ENCODE data around the gene RIMBP2.

- PRO-cap, result bidirectional peak, plus-strand start at chr12:124939227, minus-strand start at chr12:124939231
Observed at GRCh38 chr12:124939048-124939446, 24.6 kb upstream of the UBC start.

DNA sequence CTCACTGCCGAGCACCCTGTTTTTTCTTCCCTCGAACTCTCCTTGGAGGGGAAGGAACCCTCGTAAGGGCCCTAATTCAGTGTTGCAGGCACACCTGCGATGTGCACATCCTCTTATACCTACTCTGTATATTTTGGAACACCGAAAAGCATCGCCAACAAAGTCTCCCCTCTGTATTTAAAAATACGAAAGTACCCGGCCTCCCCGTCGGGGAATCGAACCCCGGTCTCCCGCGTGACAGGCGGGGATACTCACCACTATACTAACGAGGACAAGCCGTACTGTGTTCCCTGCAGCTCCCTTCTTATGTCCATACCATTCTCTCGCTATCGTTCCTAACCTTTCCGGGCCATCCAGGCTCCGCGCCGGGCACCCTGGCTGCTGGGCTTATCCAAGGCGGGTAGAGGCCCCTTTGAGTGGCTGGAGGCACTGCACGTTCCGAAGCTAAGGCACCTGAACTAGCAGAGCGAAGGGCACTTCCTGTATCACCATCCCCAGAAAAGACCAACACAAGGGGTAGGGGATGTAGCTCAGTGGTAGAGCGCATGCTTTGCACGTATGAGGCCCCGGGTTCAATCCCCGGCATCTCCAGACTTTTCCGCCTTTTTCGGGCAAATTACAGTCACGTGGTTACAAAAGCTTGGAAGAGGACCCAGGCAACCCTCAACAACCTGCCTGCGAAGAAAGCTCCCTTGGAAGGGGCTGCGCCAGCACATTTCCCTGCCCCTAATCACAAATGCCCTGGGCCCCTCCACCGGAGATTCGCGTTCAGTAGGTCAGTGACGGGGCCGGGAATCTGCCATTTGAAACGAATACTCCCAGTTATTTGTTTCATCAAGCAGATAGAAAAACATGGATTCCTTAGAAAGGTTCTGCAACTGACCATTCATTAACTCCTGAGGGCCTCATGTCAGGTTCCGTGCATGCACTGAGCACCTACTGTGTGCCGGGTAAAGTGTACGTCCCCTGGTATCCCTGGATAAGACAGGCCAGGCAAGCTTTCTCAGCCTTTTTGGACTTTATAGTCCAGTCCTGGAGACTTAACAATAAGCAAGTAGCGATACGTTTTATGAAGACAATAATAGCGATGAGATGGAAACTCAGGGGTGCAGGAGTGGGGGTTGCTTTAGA is 25.4 kb upstream of the UBC start:
- PRO-cap, result no peak

DNA sequence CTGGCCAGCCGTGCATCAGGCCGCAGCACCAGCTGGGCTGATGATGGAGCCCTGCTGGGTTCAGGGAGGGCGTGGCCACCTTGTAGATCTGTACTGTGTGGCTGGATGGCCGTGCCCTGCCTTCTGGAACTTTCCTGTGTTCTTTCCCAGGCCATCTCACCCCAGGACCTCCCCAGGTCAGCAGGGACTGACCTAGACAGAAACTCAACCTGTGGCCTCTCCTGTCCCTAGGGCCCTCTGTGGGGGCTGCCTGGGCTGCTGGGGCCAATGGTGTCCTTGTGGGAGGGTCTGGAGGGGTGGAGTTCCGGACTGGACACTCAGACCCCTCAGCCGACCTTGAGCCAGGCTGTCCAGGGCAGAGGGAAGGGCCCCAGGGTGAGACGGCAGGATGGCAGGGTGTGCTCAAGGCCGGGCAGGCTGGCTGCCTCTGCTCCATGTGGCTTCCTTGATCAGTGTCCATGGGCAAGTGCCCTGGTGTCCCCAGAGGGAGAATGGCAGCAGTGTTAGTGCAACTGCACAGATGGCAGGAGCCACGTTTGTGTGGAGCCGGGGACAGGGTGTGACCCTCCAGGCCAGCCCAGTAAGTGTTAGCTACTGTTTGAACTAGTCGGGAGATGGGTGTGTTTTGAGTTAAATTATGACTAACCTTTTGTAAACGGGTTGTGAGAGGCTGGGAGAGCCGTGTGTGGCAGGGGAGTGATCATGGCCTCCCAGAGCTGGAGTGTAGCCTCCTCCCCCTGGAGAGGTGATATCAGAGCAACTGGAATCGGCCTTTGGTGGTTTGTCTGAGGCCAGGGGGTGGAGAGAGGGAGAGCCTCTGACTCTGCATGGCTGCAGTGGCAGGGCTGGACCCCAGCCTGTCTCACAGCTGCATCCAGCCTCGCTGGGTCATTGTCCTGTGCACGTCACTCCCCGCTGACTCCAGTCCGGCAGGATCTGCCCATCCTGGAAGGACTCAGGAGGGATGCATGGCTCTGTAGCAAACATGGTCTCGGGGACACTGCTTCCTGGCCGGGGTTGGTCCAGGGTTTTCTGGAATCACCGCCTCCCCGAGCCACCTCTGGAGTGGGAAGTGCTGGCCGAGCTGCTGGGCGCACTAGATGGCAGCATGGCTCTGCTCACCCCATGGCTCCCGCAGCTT is 27.7 kb downstream of the AACS start:
- PRO-cap, result no peak

DNA sequence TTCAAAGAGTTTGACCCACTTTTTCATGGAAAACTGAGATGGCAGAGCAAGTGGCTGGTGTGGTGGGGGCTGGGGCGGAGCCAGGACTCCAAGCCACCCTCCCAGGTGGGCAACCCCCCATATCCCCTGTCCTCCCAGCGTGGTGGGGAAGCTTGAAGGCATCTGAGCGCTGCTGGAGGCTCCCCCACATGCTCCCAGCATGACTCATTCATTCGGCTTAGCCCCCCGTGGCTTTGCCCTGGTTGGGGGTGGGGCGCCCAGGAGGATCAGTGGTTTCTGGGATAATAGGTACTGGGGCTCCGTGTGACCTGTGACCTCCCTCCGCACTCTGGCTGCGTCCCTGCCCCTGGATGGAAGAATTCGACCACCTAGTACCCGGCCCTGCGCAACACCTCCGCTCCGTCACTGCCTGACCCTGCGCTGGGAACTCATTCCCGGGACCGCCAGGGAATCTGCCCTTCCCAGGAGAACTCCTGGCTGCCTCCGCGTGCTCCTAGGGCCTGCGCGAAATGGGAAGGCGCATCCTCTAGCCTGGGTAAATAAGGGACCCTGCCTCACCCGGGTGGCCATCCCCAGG is 887 bp upstream of the TMEM132B start:
- PRO-cap, result no peak

DNA sequence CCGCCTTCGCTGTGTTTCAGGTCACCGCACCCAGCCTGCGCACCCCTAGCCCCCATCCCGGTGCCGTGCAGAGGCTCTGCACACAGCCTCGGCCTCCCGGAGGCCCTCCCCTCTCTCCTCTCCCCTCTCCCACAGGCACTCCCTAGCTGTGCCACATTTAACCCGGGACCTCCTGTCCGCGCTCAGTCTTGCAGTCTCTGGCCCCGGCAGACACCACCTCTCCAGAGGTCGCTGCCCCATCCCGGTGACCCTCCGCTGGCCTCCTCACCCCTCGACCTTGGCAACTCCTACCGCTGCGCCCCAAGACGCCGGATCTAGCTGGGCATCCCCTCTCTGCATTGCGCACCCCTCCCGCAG is 420 bp upstream of the TMEM132B start:
- PRO-cap, result no peak

DNA sequence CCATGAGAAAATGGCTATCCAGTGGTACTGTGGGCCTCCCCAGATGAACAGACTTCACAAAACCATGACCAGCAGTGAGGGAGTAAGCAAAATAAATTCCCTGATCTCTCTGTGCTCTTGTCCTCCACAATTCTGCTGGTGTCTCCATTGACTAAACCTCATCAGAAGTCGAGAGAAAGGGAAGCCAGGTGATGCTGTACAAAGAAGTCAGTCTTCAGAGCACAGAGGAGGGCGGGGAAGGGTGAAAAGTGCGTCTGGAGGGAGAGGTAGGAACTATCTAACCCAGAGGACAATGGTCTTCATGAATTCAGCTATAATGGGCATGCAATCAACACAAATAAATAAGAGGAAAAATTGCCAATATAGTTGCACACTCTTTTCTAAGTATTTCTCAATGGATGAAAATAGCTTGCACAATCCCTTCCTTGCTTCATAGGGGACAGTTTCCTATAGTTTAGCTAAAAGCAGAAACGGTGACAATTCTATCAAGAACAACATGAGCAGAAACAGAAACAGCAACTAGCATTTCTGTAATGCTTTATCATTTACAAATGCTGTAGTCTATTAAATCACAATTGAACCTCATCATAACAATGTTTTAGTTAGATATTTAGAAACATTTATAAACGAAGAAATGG is 810.2 kb downstream of the TMEM132B start:
- PRO-cap, result no peak

DNA sequence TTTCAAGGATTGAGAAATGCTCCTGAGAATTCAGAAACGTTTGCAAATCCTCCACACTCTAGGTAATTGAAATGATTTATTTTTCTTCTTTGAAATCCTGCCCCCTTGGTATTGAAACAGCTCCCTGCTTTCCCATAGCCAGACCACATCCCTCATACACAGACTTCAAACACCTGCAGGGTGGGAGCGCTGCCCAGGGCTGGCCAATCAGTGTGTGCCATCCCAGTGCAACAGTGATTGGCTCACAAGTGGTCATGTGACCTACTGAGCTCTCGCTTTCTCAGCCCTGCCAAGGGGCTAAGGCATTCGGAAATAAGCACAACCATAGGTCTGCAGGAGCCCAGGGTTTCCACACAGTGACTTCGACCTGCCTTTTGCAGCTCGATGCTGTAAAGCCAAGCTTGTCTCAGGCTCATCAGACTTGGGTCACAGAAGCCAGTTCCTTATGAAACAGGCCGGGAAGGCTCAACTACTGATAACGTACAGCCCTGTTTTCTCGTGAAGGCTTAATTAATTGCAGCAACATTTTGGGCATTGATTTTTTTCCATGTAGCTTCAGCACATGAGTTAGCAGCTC is 970.6 kb downstream of the TMEM132B start:
- PRO-cap, result no peak

DNA sequence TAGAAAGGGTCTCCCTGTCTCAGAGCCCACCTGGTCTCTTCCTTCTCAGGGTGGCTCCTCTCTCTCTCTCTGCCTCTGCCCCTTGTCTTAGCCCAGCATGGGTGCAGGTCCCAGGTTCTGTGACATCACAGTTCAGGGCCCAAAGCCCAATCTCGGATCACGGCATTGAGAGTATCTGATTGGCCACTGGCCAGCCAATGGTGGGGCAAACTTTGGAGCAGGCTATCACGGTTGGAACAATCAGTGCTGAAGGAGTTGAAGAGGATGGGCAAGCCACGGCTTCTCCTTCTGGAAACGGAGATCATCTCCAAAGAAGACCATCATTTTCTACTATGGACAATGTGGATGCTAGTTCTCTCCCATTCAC is 1504.0 kb downstream of the TMEM132B start:
- PRO-cap, result no peak

DNA sequence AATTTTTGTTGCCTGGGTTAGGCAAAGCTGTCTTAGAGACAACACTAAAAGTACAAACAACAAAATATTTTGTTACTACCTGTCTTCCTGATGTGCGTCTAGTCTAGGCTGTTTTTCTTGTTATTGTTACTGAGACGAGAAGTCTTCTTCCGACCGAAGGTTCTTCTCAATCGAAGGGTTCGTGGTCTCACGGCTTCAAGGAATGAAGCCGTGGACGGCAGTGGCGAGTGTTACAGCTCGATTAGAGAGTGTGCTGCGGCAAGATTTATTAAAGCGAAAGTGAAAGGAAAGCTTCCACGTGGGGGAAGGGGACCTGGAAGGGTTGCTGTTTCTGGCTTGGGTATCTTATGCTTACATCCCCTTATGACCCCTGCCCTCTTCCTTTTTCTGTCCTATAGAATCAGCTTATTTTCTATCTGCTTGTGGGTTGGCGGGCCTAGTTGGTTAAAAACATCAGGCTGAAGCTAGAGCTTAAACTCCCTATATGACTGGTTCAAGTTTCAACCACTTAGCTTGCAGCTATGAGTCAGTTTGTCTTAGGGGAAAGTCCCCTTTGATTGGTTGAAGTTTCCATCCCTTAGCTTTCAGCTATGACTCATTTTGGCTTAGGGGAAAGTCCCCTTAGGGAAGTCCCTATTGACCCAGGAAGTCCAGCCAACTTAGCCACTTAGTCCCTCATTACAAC is 1494.8 kb upstream of the TMEM132C start:
- PRO-cap, result no peak

- PRO-cap, result no peak
Observed at GRCh38 chr12:127059990-127061017, 1206.7 kb upstream of the TMEM132C start.

GRCh38 chr12:128265971-128266668 is 850 bp upstream of the TMEM132C start:
- PRO-cap, result no peak

- PRO-cap, result no peak
Observed at GRCh38 chr12:128792461-128792862, 31.3 kb downstream of the SLC15A4 start.

GRCh38 chr12:130161042-130162293 is 796 bp upstream of the FZD10 start:
- PRO-cap, result no peak

GRCh38 chr12:130253635-130254056 is 84.0 kb upstream of the PIWIL1 start:
- PRO-cap, result no peak

DNA sequence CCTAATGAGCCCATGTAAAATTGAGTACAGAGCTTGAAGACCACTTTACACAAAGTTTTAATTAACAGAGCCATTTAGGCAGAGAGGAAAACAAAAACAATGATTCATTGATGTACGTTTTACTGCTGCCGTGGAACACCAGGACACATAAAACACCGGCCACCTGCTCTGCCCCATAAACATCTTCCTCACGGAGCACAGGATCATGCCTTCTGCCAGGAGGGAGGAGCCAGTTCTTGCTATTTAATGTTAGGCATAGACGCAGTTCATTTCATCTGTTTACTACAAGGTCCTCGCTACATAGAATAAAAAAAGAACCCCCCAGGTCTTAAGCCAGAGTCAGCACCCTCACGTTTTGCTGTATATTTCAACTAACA is 83.3 kb downstream of the RIMBP2 start:
- PRO-cap, result bidirectional peak, plus-strand start at position 274 of the sequence, minus-strand start at position 217 of the sequence

DNA sequence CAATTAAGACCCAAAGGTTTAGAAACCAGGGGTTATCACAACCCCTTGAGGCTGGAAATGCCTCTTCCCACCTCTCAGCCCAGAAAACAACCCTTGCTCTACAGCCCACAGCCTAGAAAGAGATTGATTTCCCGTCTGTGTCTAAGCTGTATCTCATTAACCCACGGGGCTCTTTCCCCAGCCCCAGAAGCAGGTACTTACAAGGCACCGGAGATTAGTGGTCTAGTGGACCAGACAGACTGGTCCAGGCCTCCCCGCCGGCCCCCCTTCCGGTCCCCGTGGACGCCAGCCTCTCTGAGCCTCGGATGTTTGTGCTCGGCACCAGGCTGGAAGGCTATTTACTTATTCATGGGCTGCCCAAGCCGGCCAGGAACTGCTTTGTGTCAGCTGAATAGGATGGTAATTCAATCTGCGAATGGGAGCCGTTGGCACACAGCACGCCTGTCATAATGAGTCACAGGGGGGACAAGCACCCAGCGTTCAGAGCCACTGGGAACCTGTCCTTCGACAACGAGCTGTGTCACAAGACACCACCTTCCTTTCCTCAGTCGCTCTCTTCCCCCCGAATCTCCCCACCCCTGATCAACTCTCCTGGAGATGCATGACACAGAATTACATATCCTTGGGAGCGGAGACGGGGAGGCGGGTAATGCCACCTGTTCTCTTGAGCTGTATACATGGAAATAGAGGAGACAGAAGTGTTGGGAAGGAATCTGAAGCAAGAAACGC is 82.3 kb downstream of the RIMBP2 start:
- PRO-cap, result bidirectional peak, plus-strand start at position 510 of the sequence, minus-strand start at position 296 of the sequence

DNA sequence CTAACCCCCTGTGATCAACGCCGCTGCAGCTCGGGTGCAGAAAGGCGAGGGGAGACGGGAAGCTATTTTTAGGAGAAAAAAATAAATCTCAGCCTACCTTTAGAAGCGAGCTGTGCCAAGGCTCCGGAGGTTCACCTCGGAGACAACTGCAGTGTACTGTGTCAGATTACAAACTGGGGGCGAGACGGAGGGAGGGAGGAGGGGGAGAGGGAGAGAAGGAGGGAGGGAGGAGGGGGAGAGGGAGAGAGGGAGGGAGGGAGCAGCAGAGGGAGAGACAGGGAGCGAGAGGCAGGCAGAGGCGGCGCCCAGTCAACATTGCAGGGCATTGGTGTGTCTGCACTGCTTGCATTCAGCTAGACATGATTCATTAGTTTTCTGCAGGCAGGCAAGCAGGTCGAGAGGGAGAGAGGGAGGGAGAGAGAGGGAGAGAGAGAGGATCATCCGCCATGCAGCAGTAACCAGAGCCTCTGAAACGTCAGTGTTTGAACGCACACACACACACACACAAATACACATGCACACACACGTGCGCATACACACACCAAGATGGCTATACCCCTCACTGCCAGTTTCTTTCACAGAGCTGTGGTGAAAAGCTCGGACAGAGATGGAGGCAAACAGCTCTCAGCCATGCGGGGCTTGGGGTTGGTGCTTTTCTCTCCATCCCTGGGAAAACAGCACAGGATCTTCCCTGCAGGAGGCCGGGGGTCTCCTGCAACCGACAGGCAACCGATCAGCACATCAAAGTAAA is at the start of gene RIMBP2:
TSS of gene RIMBP2 (minus strand) at position 175 of the 751 bp plus-strand sequence.
- PRO-cap, result no peak

DNA sequence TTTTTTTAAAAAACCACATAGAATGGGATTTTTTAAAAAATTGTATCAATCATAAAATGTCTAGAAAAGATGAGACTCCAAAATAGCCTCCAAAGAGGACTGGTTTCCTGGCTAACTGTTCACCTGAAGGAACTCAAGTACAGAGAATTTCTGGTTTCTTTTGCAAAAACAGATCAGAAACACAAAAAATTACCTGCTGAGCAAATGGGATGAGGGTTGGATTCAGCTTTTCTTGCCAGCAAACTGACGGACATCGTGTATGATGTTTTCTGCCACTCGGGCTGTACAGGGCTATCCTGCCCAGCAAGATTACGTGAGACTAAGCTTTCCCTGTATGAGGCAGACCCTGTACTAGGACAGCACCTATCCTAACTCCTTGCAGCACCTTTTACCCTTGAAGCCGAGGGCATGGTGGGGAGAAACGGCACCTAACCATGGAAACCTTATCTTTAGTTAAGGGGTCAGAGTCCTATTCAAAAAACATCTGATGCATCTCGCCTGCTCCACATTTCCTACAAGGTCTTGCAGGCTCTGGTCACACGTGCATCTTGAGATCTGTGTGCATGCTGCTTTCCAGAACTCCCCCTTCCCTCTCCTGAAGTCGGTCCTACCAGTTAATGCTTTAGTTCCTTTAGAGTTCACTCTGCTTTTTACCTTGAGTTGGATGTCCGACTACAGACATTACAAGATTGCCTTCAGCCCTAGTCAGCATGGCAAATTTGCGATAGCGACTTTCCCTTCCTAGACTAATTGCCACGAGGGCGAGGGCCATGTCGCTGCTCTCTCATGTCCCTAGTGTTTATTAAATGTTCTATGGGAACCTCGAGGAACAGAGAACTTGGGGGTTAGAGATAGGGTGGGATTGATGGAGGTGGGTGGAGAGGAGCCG is 6.4 kb downstream of the RAN start:
- PRO-cap, result no peak

DNA sequence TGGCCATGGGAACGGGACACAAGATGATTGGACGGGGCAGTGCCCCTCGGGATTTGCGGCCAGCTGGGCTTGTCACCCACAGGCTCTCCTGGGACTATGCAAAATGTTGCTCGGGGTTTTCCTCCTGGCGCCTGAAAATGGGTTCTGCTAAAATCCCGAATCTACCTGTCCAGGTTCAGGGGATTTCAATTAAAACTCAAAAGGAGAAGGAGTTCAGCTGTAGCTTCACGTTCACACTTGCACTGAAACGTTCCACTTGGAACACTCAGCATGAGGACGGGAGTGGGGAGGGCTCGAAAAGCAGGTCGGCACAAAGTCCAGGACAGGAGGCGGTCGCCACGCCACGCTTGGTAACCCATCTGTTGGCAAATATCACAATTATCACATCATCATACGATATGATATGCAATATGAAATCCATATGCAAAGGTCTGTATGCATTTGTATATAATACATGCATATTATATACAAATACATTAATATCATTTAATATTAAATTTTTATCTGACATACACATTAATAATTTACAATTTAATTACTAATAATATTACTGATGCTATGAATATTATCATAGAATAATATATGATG is 17.1 kb downstream of the ADGRD1 start:
- PRO-cap, result no peak

- PRO-cap, result no peak
Observed at GRCh38 chr12:131011088-131011362, 57.3 kb downstream of the ADGRD1 start.

All from bronchus (tissue), 1 donor.